Bronchus fibroblast of lung (primary cell): ENCODE measurements around the genes HEXB, GFM2 and IQGAP2.

GRCh38 chr5:72917258-72918428 lies 38.2 kb upstream of the FCHO2 start:
- RAMPAGE, long total RNA: no peak

GRCh38 chr5:73115947-73116351 lies 4.4 kb upstream of the TMEM171 start:
- RAMPAGE, long total RNA: no peak

DNA sequence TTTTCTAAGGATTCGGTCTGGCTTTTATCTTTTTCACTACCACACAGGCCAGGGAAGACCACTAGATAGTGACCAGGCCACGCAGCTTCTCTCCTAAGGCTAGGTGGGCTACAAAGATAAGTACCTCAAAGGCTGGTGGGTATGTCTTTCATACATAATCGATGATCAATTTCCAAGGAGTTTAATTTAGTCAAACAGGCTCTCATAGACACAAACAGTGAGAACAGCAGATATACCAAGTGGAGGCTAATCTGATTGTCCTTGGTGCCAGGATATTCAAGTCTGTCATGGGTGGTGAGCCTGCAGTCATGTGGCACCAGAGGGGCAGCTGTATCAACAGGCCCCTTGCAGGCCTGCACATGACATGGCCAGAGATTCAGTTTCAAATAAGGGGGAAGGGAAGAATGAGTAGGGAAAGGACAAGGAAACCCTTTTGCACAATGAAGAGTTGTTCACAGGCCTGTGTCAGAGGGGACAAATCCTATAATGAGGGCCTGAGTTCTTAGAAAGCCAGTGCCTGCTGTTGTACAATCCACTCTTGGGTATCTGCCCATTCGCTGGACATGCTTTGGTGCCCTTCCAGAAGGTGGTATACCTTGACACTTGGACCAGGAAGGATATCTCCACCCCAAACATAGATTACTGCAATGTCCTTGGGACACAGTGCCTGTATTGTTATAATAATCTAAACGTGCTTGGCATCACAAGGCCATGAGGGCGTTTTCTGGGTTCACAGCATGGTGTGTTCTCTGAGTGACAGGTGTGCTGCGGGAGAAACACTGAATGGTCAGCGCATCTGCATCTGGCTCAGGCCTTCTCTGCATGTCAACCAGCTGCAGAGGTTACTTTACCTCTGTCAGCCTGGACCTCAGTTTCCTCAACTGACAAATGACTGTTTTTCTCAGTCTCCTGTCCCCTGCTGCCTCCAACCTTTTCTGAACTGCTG lies 2.0 kb upstream of the TMEM171 start:
- RAMPAGE, long total RNA: no peak

- RAMPAGE, long total RNA: no peak
Measured at GRCh38 chr5:73119089-73120232, 914 bp upstream of the TMEM171 start.

GRCh38 chr5:73188933-73189395 lies 16.0 kb downstream of the TMEM174 start:
- RAMPAGE, long total RNA: no peak

DNA sequence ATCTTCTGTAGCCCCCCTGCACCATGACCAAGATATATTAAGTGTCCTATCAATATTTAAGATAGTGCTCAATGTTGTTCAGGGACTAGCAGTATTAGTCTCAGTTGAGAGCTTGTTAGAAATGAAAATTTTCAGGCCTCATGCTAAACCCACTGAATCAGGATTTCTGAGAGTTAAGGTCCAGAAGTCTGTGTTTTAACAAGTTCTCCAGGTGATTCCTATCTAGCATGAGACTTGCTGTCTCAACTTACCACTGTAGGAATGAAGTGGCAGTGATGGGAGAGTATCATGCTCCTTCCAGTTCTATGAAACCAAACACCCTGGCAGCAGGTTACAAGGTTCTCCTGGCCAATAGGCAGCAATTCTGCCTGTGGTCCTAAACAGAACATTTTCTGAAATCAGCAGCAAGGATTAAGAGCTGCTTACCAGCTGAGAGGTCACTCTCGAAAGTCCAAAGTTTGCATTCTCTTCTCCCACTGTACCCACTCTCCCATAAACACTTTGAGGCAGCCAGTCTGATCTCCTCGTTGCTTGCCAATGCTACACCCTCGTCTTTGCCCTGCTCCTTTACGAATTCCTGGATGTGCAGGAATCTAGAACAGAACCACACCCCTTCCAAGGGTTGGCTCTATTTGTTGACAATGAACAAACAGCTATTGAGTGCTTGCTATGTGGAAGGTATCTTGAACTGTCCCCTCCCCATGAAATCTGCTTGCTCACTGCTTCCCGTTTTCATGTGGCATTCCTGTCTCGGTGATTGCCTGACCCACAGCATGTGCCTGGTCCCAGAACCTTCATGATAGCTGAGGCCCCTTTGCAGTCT lies 100.5 kb downstream of the TMEM174 start:
- RAMPAGE, long total RNA: no peak

GRCh38 chr5:73449018-73449232 lies 348 bp upstream of the FOXD1 start:
- RAMPAGE, long total RNA: no peak

GRCh38 chr5:73796187-73796719 lies 170.3 kb downstream of the ARHGEF28 start:
- RAMPAGE, long total RNA: no peak

GRCh38 chr5:73856847-73857531 lies 231.0 kb downstream of the ARHGEF28 start:
- RAMPAGE, long total RNA: no peak

GRCh38 chr5:73918684-73919010 lies 292.7 kb downstream of the ARHGEF28 start:
- RAMPAGE, long total RNA: no peak

GRCh38 chr5:73930780-73931104 lies 304.7 kb downstream of the ARHGEF28 start:
- RAMPAGE, long total RNA: no peak

- RAMPAGE, long total RNA: no peak
Measured at GRCh38 chr5:74684834-74685910, at the start of gene HEXB. TSS of gene HEXB (plus strand) at chr5:74685233.

DNA sequence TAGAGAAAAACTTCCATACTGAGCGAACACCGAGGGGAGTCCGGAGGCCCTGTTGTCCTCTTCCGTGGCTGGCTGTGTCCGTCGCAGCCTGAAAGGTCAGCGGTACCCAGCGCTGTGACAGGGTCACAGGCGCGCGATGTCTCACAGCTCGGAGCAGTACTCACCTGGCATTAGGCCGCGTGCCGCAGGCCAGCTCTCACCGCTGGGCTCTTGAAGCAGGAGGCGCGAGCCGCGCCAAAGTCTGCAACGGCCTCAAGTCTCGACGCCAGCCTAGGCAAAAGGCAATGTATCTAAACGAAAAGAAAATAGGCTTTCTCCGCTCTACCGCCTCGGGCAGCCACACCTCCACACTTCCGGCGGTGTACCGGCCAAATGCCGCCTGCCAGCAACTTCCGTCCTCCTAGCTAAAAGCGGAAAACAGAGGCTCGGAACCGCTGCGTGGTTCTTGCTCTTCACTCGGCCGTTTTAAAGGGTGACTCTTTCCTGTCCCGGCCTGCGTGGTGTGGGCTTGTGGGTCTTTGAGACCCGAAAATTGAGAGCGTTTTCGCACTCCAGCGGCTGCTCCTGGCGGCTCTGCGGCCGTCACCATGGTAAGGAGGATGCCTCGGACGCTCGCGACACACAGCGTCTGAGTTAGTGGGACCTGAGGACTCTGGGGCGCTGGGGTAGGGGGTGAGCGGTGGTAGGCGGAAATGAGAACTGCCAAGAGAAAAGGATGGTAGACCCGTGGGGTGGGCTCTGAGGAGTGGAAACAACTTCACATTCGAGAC lies at the start of gene GFM2:
Gene GFM2 (minus strand): TSS at position 344 of the 770 bp plus-strand sequence.
- RAMPAGE, long total RNA: start-site peak on the minus strand centred at position 322 of the sequence, 60 bp wide, 436 and 47 reads in 2 replicates; start-site peak on the plus strand centred at position 508 of the sequence, 79 bp wide, 3,074 and 3,937 reads in 2 replicates

DNA sequence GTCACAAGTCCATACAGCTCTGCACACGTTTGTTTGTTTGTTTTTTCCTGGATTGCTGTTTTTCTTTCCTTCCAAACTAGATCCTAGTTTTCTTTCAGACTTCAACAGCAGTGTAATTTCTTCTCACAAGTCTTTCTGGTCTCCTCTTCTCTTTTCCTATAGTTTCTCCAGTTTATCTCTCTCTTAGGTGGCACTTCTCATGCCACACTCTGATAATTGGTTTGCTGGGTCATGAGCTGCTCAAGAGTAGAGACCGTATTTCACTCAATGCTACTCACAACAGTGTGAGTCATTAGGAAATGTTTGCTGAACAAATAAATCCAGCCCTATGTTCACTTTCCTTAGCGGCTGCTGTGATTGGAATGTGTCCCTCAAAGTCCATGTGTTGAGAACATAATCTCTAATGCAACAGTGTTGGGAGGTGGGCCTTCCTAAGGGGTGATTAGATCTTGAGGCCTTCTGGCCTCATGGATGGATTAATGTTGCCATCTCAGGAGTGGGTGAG lies 50.5 kb upstream of the FAM169A start:
- RAMPAGE, long total RNA: no peak

DNA sequence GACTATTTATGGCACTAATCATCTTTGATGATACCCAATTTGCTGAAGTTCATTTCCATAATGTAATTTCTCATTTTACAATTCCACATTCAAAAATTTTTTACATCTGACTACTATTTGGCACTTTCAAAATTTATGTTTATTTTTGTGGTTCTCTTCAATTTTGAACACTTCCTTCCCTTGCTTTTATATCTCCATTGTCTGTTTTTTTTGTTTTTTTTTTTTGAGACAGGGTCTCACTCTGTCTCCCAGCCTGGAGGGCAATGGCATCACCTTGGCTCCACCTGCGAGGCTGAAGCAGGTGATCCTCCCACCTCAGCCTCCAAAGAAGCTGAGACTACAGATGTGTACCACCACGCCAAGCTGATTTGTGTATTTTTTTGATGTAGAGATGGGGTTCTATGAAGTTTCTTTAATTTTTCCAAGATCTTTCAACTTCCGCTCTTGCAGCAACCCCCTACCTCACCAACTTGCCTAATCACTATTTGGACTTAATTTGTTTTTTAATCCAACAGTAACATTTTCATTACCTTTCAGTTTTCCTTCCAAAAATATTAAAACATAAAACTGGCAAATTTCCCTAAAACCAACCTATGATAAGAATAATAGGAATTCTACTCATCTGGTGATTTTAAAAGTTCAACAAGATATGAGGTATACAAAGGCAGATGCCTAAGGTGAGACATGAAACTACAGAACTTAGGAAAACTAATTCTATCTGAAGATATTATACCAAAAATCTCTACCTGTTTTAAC lies 10.5 kb downstream of the CERT1 start:
- RAMPAGE, long total RNA: no peak

DNA sequence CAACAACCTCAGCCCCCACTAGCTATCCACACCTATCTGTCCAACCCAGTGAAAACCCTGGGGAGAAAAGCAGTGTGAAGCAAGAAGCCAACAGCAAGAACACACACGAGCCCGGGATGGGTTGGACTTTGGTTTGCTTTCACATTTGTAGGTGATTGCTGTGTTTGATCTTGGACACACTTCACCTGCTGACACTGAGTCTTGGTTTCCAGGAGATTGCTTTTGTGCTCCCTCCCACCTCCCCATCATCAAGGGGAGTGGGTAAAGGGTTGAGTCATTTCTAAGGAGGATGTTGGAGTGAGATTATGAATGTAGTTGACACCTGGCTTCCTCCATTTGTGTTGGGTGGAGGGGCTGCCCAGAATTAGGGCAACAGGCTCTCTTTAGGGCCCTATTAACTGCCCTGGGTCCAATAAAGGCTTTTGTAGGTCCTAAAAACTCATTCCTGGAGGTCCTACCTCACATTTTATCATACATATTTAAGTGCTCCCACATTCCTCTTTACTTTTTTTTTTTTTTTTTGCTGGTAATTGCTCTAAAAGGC lies 37.5 kb downstream of the ANKDD1B start:
- RAMPAGE, long total RNA: no peak

DNA sequence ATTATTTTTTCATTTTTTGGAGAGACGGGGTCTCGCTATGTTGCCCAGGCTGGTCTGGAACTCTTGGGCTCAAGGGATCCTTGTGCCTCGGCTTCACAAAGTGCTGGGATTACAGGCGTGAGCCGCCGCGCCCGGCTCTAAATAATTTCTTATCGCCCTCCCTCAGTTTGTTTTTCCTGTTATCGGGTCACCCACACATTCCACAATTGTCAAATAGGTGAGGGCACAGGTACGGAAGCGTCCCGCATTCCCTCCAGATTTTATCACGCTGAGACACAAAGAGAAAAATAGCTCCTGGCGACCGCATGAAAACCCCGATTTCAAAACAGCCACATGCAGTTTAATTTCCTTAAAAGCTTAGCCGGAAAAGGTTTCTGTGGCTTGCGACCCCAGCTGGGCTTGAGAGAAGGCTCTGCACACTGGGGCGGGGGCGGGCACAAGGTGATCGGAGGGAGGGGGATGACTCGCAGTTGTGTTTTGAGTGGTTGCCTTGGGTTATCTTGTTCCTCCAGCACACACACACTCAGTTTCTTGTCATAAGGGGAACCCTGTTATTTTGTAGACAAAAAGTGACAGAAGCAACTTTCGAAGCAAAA lies 735 bp upstream of the IQGAP2 start:
- RAMPAGE, long total RNA: no peak

DNA sequence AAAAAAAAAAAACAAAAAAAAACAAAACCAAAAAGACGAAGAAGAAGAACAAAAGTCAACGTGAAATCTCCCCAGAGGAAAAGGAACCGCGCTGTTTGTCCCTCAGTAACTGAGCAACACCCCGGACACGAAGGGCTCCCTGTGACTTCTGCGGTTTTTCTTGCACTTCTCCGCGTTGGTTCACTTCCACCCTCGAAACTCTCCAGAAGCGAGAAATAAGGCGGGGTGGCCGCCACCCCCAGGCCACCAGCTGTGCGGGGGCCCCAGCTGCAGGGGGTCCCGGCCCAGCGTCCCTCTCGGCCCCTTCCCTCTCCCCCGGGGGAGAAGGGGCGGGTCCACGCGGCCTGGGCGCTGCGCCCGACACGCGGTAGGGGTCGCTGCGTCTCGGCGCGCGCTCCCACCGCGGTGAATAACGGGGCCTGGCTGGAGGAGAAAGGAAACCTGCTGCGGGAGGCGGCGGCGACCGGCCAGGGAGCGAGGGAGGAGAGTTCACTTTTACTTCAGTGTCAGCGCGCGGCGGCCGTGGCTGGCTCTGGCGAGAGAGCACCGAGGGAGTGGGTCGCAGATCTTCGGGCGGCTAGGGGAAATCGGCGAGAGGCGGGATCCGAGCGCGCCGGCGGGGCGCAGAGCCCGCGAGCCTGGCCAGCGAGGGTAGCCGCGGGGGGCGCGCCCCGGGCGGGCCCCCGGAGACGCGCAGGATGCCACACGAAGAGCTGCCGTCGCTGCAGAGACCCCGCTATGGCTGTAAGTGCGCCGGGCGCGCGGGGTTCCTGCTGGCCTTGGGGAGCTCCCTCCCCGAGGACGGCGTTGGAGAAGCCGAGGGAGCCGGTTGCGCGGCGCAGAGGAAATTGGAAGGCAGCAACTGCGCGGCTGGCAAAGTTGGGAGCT lies at the start of gene IQGAP2:
Gene IQGAP2 (plus strand): TSS at position 438 of the 888 bp plus-strand sequence.
- RAMPAGE, long total RNA: no peak

DNA sequence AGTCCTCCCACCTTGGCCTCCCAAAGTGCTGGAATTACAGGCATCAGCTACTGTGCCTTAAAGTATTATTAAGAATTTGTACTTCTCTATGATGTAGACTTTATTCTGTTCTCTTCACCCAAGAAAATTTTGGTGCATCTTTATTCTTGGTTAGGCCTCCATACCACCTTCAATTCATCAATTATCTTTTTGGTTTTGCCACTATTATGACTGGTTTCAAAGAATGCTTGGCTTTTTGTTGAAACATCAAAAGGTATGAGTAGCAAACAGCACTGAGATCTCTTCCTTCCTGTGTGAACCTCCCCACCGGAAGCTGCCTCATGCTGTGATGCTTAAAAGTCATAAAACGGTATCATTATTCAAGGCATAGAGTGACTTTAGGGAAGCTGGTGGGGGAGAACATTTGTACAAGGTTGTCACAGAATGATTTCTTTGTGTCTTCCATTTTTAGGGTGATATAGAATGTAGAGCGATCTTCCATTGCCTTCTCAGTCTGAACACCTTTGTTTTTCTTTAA lies 70.6 kb downstream of the IQGAP2 start:
- RAMPAGE, long total RNA: no peak

- RAMPAGE, long total RNA: no peak
Measured at GRCh38 chr5:76565971-76566644, 57.1 kb downstream of the F2RL2 start.